ENCODE measurements around a stretch of chr6.

DNA sequence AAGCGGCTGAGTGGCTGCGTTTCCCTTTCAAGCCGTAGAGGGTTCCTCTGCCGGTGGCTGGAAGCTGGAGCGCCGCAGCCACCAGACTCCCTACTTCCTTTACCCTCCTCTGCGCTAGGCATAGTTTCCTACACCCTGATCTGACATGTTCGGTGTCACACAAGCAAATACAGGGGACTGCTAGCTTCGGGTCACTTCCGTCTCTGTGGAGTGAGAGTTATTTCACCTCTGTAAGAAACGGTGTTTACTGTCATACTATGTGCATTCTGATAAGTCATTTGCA, 500 bp upstream of the MBOAT1 start:
- RRBS = no CpG with 5 or more reads among the region's 11 CpGs

- RRBS = no CpG with 5 or more reads among the region's 9 CpGs
Measured at GRCh38 chr6:20213131-20213562, 878 bp upstream of the MBOAT1 start.

DNA sequence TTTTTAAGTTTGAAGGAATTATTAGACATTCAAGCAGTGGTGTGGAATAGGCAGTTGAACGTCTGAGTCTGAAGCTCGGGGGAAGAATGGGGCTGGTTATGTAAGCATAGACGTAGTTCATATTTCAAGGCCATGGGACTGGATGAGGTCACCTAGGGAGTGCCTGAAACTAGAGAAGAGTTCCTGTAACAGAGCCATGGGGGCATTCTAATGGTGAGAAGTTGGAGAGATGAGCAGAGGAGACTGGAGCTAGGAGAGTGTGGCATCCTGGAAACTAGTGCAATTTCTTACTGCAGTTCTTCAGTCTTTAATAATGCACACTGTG, 6.5 kb downstream of the CDKAL1 start:
- RRBS = no CpG with 5 or more reads among the region's 3 CpGs

DNA sequence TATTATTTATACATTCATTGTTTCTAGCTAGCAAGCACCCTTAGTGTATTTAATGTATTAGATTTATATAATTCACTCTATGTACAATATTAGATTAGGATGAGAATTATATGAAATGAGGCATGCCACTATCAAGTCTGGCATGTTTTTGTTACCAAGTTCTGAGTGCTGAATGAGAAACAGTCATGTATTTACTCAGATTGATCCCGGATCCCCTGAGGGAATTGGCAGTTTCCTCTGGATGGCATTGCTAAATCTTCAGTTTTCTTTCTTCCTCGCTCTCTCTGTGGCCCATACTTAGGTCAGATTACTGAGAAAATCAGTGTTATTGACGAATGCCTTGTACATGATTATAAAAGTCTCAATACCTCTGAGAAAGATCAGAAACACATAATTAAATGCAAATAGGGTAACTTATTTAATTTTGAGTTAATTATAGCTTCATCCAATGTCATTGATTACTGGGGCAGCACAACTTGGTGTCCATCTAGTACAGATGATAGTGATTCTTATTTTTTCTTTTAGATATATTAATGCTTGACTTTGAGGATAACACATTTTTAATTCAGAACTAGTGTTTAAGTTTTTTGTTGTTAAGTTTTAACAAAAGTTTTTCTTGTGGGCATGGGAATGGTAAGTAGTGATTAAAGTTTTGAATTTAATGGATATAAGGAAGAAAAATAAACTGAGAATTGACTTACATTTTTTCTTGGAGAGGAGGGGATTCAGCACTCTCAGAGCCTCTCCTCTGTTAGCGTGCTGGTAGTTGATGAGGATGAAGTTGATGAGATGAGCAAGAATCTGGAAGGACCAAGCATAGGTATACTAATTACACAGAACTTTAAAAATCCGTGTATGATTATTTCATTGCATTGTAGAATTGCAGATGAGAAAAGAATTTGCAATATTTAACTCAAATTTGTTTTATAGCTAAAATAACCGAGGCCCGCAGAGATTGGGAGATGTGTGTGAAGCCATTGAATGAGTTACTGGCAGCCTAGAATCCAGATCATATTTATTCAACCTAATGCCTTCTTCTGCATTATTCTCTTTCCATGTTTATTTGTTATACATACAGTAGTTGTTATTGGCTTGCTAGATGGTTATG, 66.9 kb downstream of the CDKAL1 start:
- RRBS = no CpG with 5 or more reads among the region's 7 CpGs

DNA sequence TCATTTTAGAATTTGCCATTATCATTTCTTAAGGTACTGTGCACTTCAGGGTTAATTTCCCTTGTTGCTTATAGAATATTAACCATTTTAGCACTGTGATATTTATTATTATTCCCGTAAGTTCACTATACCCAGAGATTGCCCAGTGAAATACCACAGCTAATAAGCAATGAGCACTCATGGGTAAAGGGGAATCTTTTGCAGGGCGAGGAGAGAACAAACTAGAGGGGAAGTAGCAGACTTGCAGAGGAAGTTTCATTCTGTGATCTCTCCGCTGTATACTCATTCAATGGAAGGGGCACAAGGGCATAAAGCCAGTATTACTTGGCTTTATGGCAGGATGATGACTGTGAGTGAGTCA, 471.4 kb downstream of the CDKAL1 start:
- RRBS = no CpG with 5 or more reads among the region's 3 CpGs

DNA sequence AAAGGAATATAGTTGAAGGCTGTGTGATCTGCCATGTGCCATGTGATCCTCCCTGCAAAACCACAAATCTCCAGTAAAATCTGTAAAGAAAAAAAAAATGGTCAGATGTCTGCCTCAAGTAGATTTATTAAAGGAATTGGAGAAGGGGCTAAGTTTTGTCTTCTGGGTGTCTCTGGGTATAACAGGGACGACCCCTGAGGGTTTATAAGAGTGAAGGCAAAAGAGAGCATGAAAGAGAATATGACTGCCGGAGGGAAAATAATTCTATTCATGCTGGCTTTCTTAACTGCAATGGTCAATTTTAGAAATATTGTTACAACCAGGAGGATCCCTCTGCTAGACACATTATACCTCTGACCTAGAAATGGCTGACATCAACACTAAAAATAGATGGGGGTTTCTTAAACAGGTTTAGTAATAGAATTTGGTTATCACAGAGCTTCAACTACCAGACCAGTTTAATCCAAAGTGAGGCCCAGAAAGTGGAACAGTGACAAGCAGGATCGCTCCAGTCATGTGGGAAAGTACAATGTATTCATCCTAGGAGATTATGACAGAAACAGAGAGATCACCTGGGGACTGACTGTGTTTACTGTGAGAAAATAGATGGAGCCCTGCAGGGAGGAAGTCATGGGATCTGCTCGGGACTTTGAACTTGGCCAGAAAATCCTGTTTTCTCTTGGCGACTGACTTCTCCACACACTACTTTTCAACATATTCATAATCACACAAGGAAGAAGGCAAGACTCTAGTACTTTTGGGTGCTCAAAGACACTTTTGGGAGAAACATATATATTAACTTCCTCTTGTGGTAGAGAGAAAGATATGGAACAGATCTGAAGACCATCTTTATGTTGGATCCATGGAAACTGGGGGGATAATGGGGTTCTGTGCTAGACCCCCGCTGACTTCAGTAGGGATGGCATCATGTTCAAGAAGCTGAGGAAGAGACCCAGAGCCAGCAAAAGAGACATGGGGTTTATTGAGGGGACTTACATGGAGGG, 238.8 kb upstream of the SOX4 start:
- RRBS = no CpG with 5 or more reads among the region's 6 CpGs

DNA sequence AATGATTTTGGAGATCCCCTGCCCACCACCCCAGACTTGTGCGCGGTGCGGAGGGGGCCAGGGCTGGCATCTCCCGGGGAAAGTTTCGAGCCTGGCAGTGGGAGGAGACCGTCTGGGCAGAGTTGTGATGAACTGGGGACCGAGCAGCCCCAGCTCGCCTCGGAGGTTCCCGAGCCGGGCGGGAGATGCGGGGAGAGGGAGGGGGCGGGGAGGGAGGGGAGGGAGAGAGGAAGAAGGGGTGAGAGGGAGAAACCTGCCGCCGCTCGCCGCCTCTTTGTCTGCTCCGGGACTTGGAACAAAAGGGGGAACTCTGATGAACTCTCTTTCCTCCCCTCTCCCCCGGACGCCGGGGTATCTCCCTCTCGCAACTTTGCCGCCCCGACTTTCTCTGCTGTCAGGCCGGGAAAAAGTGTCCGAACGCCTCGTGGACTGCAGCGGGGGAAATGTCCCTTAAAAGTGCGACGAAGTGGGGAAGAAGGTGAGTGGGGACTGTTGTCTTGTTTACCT, 72.7 kb downstream of the SOX4 start:
- RRBS = 3% methylated on average over 19 of the region's 32 CpGs

- RRBS = no CpG with 5 or more reads among the region's 2 CpGs
Measured at GRCh38 chr6:21856862-21857214, 263.3 kb downstream of the SOX4 start.

DNA sequence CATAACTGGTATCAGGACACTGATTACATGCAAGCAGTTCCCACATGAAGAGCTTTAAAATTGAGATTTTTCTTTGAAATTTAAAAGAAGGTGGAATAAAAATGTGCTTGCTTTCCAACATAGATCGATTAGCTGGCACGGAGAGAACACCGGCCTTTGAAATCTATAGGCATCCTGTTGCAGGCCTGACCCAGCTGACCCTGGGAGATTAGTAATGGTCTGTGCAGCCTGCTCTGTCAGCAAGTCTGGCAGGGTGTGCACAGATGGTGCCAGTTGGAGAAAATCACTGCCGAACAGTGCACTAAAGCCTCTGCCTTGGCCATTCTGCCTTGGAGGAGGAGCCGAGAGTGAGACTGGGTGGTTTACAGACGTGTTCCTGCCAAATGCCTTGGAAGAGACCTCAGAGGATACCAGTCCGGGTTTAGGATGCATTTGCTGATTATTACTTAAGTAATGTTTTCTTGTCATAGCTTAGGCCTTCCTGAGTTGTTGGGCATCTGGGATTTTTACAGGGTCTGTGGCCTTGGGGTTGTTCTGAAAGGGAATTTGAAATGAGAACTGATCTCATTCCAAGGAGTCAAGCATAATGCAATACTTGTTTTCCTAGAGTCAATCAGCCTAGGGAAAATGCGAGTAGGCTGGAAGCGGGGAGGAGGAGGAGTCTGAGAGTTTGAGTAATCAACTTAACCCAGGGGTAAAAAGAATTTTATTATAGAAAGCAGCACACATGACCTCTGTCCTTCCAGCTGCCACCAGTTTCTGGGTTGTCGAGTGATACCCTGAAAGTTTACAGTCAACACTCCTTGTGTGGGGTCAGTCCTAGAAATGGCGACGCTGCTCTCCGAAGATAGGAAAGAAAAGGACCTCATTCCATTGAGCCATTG, 292.1 kb downstream of the SOX4 start:
- RRBS = no CpG with 5 or more reads among the region's 13 CpGs

- RRBS = no CpG with 5 or more reads among the region's 3 CpGs
Measured at GRCh38 chr6:21992143-21992664, 304.6 kb downstream of the PRL start.

GRCh38 chr6:22145872-22146439, 150.9 kb downstream of the PRL start:
- RRBS = no CpG with 5 or more reads among the region's 7 CpGs

- RRBS = no CpG with 5 or more reads among the region's 9 CpGs
Measured at GRCh38 chr6:23656118-23656615, 469.8 kb upstream of the NRSN1 start.

DNA sequence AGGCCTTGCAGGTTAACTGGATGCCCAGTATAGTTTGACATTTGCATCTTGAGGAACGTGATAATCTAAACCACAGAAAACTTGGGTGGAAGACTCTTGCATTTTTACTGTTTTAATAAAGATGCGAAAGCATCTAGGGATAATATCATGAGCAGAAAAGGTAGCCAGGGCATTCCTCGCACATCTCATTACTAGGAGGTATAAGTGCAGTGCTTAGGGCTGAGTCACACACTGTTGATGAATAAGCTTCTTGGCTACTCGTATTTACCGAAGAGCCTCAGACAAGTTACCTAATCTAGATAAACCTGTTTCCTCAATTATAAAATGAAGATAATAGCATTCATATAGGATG, 708 bp upstream of the KIAA0319 start:
- RRBS = no CpG with 5 or more reads among the region's 5 CpGs

- RRBS = no CpG with 5 or more reads among the region's 6 CpGs
Measured at GRCh38 chr6:24703191-24704257, 15.4 kb downstream of the C6orf62 start.

- RRBS = 98% methylated on average over 3 of the region's 12 CpGs
Measured at GRCh38 chr6:24761341-24761863, 13.3 kb upstream of the GMNN start.

GRCh38 chr6:24776569-24776999, 1.8 kb downstream of the GMNN start:
- RRBS = no CpG with 5 or more reads among the region's 3 CpGs

GRCh38 chr6:24781336-24782446, 7.0 kb downstream of the GMNN start:
- RRBS = no CpG with 5 or more reads among the region's 6 CpGs

- RRBS = no CpG with 5 or more reads among the region's 3 CpGs
Measured at GRCh38 chr6:24857949-24858811, 59.5 kb upstream of the ARMH2 start.

DNA sequence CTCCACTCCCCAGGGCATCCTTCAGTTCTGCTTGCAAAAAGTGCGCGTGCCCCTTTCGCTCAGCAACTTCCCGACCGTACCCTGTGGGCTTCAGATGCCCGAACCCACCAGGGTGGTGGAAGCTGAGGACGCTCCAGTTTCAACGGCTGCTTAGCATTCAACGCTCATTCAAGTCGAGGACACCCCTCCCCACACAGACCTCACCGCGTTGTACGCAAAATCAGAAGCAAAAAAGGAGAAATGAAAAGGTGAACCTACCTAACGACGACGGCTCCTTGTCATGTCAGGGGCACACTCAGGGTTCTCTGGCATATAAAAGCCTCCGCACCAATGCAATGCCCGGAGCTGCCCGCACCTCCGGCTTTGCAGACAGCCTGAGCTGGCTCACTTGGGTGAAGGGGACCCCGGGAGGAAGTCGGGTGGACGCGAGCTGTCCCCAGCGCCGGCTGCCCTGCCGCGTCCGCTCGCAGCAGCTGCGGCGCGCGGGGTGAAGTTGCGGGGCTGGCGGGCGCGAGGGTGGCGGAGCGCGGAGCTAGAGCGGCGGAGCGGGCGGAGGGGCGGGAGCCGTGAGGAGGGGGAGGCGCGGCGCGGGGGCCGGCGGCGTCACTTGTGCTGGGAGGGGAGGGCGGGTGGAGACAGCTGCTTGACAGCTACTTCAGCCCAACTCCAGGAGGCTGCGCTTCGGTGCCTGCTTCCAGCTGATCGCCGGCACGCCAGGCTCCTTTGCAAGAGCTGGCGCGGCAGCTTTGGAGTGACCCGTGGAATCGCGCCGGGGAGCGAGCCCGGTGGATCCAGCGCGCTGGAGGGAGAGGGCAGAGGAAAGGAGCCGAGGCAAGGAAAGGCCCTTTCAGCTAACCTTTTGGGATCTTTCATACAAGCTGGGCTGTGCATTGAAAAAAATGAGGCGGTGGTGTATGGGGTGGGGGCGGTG, 24.9 kb downstream of the RIPOR2 start:
- RRBS = 6% methylated on average over 22 of the region's 73 CpGs